ENCODE measurements around the gene GLYR1.

- RRBS, result no CpG with 5 or more reads among the region's 26 CpGs
These were observed 33.6 kb downstream of the SRL start for GRCh38 chr16:4207978-4209025.

- RRBS, result 88% methylated on average over 3 of the region's 27 CpGs
These were observed 1.3 kb downstream of the SRL start for GRCh38 chr16:4240221-4241245.

- RRBS, result 92% methylated on average over 9 of the region's 24 CpGs
These were observed 12.6 kb downstream of the TFAP4 start for GRCh38 chr16:4260046-4260779.

DNA sequence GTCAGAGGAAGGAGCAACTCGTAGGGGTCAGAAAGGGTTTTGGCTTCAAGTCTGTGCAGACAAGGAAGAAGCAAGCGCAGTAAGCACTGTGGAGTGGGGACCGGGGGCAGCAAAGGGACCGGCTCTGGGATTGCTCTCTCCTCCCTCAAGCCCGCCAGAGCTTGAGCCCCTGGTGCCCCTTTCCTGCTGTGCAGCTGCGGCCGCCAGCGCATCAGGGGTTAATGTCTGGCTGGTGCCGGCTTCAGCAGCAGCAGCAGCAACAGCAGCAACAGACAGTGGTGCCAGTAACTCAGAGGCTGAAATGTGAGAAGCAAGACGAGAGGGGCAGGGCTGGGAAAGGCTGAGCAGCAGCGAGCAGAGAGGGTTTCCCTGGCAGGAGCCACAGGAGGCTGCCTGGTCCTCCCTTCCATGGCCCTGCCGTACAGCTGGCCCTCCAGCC, 20.9 kb upstream of the TFAP4 start:
- RRBS, result no CpG with 5 or more reads among the region's 12 CpGs

DNA sequence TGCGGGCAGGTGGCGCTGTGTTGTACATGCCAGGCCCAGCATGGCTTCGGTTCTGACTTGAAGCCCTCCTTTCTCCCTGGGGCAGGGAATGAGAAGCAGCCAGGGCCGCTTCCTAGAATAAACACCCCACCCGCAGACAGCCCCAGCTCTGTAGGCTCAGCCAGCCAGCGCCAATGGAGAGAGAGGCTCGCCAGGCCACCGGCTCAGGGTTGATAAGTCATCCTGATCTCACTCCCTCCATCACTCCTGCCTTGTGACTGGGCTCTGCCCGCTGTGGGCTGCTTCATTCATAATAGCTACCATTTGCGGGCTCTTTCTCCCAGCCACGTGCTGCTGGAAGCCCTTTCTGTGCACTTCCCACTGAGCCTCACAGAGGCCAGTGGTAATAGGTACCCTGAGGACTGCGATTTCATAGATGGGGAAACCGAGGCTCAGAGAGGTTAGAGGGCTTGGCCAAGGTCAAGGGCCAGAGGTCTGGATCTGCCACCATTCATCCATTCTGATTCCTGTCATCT, 5.9 kb upstream of the GLIS2 start:
- RRBS, result no CpG with 5 or more reads among the region's 13 CpGs

DNA sequence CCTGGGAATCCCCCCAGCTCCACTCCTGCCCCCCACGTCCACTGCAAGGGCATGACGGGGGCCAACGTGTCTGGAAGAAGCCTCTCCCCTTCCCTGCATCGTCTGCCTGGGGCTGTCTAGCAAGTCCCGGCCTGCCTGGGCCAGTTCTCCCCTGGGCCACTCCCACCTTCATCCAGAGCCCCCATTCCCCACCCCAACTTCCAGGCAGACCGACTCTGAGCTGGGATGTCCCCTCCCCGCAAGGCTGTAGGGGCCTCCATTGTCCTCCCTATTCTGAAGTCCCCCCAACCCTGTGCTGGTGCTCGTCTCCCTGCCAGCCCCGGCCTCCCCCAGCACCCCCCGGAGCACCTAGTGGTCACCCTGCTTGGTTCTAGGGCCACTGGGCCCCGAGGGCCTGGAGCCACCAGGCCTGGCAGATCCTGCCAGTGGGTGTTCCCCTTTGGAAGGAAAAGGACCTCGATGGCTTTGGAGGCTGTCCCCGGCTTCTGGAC, 4.7 kb downstream of the GLIS2 start:
- RRBS, result no CpG with 5 or more reads among the region's 13 CpGs

DNA sequence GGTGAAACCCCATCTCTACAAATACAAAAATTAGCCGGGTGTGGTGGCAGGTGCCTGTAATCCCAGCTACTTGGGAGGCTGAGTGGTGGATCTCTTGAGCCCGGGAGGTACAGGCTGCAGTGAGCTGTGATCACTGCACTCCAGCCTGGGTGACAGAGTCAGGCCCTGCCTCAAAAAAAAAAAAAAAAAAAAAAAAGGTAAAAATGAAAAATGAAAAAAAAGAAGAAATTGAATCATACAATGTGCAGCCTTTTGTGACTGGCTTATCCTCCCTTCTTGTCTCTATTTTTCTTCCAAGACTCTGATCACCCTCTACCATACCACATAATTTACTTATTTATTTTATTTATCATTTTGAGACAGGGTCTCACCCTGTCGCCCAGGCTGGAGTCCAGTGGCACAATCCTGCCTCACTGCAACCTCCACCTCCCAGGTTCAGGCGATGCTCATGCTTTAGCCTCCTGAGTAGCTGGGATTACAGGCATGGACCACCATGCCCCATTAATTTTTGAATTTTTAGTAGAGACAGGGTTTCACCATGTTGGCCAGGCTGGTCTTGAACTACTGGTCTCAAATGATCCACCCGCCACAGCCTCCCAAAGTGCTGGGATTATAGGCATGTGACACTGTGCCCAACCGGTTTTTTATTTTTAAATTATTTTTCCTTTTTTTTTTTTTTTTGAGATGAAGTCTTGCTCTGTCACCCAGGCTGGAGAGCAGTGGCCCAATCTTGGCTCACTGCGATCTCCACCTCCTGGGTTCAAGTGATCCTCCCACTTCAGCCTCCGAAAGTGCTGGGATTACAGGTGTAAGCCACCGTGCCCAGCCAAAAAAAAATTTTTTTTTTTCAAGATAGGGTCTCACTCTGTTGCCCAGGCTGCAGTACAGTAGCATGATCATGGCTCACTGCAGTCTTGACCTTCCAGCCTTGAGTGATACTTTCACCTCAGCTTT, 1.3 kb upstream of the PAM16 start:
- RRBS, result 98% methylated on average over 1 of the region's 9 CpGs

- RRBS, result 21% methylated on average over 5 of the region's 30 CpGs
These were observed 2.4 kb downstream of the VASN start for GRCh38 chr16:4373732-4374735.

DNA sequence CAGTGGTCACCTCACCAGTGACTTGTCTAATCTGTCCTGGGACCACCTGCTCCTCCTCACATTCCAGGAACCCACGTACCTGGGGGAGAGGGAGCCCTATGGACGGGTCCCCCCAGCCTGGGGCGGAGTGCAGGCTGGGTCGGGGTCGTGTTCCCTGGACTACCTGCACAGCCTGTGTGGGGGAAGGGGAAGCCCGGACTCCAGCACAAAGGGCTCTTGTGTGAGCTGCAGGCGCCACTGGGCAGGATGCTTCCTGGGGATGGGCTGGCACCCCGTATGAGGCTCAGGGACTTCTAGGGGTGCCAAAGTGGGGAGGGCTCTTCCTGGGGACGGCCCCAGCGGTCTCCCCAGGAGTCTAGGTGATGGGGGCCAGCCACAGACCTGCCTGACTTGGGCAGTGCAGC, 7.4 kb downstream of the VASN start:
- RRBS, result no CpG with 5 or more reads among the region's 10 CpGs

- RRBS, result no CpG with 5 or more reads among the region's 7 CpGs
These were observed 21.4 kb downstream of the CORO7 start for GRCh38 chr16:4395028-4395401.

DNA sequence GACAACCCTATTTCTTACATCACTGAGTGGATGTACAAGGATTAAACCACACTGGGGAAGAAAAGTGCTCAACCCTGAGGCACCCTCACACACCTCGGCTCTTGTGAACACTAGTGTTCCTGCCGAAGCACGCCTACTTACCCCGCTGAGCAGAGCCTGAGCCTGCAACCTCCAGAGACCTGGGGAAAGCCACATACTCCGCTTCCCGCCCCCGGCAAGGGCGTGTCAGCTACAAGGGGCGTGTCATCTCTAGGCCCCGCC, 172 bp upstream of the HMOX2 start:
- RRBS, result 6% methylated on average over 4 of the region's 10 CpGs

- RRBS, result no CpG with 5 or more reads among the region's 11 CpGs
These were observed 9.3 kb downstream of the CDIP1 start for GRCh38 chr16:4529052-4529851.

DNA sequence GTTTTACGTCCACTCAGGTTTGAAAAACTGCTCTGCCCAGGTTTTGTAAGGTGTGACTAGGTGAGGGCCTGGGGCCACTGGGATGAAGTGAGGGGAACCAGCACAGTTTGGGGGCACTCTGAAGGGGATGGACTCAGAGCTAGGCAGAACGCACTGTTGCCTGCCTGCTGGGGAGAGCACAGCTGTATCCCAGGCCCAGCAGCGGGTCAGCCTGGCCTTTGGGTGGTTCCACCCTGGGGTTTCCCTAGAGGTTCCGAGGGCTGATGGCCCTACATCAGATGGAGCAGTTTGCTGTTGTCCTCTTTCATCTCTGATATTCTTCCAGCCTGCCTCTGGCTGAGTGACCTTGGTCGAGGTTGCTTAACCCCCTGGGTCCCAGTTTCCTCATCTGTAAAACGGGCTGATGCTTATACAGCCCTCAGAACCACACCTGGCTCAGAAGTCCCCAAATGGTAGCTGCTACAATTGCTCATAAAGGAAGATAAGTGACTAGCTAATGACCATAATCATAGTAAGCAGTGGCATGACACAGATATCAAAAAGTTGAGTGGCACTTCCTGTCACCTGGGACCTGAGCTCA, 1.6 kb downstream of the MGRN1 start:
- RRBS, result no CpG with 5 or more reads among the region's 6 CpGs

- RRBS, result no CpG with 5 or more reads among the region's 19 CpGs
These were observed 34.2 kb upstream of the NUDT16L1 start for GRCh38 chr16:4659033-4659692.

GRCh38 chr16:4660297-4661051, 32.9 kb upstream of the NUDT16L1 start:
- RRBS, result no CpG with 5 or more reads among the region's 25 CpGs

GRCh38 chr16:4675671-4676404, 17.5 kb upstream of the NUDT16L1 start:
- RRBS, result 87% methylated on average over 4 of the region's 18 CpGs

DNA sequence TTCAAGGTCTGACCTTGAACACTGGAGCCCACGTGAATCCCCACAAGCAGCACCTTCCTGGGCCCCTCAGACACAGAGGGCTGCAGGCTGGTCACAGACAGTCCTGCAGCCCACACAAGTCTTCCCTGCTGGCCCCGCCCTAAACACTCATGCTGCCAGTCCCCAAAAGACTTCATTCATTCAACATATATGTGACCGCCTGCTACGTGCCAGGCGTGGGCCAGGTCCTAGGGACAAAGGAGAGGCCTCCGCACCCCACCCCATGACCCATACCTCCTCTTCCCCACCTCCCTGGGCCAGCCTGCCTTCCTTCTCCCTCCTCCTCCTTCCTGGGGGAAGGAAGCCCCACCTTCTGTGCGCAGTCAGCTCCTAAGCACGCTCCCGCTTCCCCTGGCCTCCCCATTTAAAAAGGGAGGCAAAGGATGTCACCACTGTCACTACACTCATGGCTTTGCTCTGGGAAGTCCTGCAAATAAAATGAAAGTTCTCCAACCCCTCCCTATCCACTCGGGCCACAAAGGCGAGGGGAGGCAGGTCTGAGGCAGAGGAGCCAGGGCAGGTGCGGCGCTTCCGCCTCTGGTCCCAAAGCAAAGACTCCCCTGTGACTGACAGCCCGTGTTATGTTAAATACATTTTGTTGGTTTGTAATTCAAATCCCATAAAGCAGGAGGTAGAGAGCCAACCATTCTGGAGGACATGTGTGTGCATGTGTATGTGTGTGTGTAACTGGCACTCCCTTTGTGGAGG, 9.0 kb downstream of the DNAAF8 start:
- RRBS, result no CpG with 5 or more reads among the region's 15 CpGs

- RRBS, result 2% methylated on average over 55 of the region's 66 CpGs
These were observed at the start of gene GLYR1 for GRCh38 chr16:4847159-4847574. GLYR1 (minus strand) TSS chr16:4847288.

DNA sequence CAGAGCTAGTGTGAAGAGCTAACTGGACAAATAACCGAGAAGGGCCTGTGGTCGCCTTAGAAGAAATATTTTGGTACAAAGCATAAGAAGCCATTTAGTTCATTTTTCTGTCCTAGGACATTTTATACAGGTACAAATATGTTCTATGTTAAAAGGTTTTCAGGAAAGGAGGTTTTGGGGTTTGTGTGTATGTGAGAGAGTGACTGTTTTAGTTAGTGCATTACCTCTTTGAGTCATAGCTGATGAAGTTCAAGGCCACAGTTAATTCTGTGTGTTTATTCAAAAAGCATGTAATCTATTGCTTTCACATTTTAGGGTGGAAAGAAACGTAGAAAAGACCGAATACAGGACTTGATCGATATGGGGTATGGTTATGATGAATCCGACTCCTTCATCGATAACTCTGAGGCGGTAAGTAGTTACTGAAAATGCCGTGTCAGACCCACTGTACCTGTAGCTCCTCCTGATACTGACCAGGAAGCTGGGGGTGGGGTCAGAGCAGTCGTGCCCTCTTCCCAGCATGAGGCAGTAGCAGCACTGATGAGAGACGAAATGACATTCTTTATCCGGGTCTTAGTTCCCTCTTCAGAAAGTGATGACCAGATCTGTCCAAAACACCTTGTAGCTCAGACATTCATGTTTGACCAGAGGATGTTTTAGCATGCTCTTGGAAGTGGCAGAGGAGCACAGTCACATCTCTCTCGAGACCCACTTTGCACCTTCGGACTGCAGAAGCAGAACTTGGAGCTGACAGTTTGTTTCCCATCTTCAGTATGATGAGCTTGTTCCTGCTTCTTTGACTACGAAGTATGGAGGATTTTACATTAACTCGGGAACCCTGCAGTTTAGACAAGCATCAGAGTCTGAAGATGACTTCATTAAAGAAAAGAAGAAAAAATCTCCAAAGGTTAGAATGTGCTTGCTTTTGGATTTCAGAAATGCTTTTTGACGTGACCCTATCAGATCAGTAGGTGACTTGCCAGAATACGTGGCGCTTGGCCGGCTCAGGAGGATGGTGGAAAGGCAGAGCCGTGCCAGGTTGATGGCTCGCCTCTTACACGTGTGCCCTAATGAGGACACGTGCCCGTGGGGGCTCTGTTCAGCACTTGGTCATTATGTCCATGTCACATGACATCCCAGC, 11.3 kb downstream of the UBN1 start:
- RRBS, result no CpG with 5 or more reads among the region's 25 CpGs

DNA sequence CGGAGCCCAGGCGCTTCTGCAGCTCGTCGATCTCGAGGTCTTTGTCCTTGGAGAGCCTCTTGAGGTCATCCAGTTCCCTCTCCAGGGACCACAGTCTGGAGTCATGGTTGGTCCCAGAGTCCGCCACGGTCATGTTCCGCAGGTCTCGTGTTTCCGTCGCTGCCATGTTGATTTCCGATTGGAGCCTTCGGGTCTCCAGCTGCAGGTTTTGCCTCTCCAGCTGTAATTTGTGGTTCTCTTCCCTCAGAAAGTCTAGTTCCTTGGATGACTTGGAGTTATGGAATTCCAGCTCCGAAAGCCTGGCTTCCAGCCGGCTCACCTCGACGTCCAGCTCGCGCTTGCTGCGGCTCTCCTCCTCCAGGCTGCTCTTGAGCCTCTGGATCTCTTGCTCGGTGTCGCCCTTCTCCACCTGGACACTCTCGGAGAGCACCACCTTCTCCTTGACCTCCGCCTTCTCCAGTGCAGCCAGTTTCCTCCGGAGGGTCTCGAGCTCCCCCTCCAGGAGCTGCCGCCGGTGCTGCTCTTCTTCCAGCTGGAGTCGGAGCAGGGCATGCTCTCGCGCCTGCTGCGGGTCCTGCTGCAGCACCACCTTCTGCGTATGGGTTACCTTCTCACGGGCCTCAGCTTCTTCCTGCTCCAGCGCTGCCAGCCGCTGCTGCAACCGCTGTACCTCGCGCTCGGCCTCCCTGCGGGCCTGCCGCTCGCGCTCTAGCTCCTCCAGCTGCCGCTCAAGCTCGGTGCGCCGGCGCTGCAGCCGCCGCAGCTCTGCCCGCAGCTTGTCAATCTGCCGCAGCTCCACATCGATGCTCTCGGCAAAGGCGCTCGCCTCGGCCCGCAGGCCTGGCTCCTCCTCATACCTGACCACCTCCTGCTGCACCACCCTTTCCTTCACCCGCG, 36.7 kb downstream of the UBN1 start:
- RRBS, result 96% methylated on average over 3 of the region's 61 CpGs

Data from epidermal melanocyte (primary cell).